ENCODE measurements around the genes NLRC5 and CCL17.

GRCh38 chr16:56912689-56913824 lies 18.9 kb upstream of the HERPUD1 start:
- PRO-cap: no peak

GRCh38 chr16:56915236-56915764 lies 16.6 kb upstream of the HERPUD1 start:
- PRO-cap: no peak

DNA sequence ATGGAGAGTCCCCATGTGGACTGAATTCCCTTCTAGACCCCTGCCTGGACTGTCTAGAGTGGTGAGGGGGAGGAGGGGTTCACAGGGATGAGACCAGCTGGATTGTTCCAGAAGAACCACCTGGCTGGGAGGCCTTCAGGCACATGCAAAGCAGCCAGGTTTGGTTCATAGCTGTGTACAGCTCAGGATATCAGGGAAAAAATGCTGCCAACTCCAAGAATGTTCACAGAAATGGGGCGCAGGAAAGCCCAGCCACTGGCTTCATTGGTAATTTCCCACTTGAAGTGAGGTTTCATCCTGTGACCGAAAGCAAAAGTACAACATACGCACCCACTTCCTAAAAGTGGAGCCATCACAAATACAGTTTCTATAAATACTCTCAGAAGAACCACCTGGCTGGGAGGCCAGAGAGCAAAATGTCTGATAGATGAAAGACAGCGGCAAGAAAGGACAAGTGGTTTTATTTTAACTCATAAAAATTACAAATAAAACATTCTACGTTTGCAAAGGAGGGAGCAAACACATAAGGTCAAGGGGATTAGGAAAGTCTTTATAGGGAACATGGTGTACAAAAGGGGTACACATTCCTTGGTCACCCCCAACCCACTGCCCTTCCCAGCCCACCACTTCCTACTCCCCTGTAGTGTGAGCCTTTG lies 14.9 kb upstream of the HERPUD1 start:
- PRO-cap: unidirectional peak, minus-strand start at position 286 of the sequence

DNA sequence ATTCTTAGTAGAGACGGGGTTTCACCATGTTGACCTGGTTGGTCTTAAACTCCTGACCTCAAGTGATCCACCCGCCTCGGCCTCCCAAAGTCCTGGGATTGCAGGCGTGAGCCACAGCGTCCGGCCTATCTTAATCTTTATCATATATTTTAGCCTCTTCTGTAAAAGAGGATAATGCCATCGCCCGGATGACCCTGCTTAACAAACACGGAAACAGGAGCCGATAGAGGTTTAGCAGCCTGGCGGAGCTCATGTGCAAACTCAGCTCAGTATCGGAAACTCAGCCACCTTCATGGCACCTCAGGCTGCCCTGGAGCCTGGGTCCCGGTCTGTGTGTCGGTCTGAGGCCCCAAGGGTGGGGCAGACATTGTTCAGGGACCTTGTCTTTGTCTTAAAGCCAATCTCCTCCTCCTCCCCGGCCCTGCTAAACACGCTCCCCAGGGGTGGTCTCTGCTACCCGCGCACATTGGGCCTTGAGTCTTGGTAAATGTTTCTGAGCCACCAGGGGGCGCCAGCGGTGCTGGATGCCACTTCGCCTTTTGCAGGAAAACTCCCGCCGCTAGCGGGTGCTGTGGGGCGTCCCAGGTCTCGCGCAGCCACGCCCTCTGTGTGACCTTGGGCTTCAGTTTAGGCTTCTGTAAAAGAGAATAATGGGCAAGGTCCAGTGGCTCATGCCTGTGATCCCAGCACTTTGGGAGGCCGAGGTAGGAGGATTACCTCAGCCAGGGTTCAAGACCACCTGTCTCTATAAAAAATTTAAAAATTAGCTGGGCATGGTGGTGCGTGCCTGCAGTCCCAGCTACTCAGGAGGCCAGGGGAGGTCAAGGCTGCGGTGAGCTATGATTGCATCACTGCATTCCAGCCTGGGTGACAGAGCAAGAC lies 2.7 kb downstream of the CETP start:
- PRO-cap: no peak

DNA sequence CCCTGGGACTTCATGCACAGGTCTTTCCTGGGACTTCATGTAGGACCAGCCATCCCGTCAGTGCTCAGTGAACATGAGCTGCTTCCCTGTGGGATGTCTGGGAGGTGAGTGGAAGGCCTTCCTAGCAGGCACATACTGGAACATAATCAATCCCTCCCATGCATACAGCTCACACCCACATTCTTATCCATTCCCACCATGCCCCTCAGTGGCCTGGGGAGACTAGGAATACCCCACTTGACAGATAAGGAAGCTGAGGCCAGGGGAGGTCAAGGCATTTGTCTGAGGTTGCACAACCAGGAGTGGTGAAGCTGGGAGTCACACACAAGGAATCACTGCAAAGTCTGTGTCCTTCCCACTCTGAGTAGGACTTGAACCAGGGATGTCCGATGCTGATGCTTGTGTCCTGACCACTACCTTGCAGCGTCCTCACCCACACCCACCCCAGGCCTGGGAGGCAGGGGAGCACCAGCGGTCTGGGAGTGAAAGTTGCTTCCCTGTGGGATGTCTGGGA lies 1.1 kb upstream of the NLRC5 start:
- PRO-cap: no peak

GRCh38 chr16:56989165-56989721 lies at the start of gene NLRC5:
Gene NLRC5 (plus strand): TSS chr16:56989557.
- PRO-cap: bidirectional peak, plus-strand start at chr16:56989567, minus-strand start at chr16:56989460

- PRO-cap: no peak
Measured at GRCh38 chr16:57060937-57062160, 31.0 kb upstream of the CPNE2 start.

- PRO-cap: no peak
Measured at GRCh38 chr16:57115236-57116447, 23.3 kb downstream of the CPNE2 start.

- PRO-cap: no peak
Measured at GRCh38 chr16:57377075-57377722, 4.9 kb downstream of the CX3CL1 start.

- PRO-cap: no peak
Measured at GRCh38 chr16:57392621-57393238, 11.8 kb upstream of the CCL17 start.

- PRO-cap: no peak
Measured at GRCh38 chr16:57404596-57404903, at the start of gene CCL17. Gene CCL17 (plus strand): TSS chr16:57404767.

- PRO-cap: no peak
Measured at GRCh38 chr16:57485057-57485833, 1.0 kb downstream of the DOK4 start.

DNA sequence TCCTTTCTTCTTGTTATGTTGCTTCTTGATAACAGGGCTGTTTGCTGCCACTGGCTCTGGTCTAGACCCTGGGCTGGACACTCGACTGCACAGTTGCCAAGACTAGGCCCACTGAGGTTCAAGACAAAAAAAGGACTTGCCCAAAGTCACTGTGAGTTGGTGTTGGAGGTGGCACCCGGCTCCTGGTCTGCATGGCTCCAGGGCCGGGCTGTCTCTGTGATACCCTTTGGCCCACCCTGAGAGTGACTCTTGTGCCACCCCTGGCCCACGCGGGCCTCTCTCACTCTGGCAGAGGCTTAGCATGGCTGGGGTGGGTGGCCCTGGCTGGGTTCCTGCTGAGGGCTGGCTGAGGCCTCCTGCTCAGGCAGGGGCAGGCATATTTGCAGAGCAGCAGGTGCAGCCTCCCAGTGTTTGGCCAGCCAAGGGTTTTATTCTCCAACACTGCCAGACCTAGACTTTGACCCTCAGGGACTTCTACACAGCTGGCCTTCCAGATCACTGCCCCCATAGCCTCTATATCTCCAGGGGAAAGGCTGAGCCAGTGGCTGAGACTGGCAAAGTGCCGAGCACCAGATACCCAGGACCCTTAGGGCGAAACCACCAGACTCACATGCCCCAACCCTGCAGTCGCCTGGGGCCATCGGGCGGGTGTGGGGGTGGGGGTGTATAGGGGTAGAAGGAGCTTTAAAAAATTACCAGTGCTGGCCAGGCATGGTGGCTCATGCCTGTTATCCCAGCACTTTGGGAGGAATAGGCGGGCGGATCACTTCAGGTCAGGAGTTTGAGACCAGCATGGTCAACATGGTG lies 21.5 kb upstream of the ADGRG1 start:
- PRO-cap: no peak

DNA sequence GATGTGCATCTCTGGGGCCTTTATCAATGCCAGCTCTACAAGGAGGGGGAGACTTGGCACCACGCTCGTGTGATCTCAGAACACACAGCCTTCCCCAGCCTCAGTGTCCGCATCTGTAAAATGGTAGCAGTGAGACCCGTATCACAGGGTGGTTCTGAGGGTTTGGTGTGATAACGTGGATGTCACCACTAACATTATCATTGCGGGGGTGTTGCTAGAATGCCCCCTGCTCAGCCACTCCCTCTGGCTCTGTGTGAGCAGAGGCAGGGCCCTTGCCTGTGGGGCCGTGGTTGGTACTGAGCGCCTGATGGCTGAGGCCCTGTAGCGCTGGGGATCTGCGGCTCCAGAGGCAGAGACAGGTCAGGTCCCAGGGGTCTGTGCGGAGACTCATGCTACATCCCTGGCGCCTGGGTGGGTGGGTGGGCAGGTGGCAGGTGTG lies 18.2 kb downstream of the ADGRG1 start:
- PRO-cap: no peak

GRCh38 chr16:57688509-57689363 lies 5.9 kb upstream of the DRC7 start:
- PRO-cap: no peak

GRCh38 chr16:57701680-57702486 lies 7.3 kb downstream of the DRC7 start:
- PRO-cap: no peak

GRCh38 chr16:57756838-57757630 lies 21.5 kb downstream of the KATNB1 start:
- PRO-cap: no peak

DNA sequence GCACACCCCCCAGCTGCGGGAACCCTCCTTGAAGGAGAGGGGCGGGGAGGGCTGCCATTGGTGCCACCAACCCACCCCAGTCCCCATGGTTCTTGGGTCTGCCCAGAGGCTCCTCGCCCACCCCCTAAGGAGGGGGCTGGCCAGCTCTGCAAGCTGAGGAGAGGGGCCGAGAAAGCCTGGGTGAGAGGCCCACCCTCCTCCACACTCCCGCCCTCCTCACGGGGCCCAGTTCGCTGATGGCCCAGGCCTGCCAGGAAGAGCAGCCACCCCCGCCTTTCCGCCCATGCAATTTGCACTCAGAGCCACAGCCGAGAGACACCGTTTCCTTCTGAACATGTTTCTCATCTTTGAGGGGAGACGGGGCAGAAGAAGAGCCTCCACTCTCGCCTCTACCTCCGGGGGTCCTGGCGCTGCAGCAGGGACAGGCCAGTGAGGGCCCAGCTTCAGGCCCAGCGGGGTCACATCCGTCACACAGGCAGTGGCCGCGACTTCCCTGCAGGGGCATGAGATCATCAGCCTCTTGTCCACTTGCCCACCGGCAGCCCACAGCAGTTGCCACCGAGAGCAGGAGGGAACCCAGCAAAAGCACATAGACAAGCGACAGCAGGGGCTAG lies 23.0 kb downstream of the KATNB1 start:
- PRO-cap: no peak

DNA sequence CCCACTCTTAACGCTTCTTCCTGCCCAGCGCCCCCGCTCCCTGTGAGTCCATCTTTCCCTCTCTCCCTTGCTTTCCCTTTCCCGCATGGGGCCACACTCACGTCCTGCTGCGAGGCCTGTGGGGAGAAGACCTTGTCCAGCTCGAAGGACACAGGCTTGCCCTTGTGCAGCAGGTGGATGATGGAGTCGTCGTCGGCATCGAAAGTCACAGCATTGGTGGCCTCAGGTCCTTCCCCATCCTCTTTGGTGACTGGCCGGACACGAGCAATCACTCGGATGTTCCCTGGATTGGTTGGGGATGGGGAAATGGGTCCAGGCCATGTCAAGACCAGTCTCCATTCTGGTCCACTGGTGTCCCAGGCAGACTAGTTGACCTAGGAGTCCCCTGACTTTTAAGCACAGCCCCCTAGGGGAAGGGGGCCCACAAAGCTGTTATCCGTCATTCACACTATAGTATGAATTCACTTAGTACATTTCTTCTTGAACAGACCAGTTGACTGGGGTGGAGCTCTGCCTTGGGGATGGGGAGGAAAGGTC lies 29.9 kb downstream of the KATNB1 start:
- PRO-cap: no peak

- PRO-cap: no peak
Measured at GRCh38 chr16:57797029-57797488, 5.2 kb downstream of the KIFC3 start.

All from left lung (tissue), 1 donor.